SK-N-MC (cell line): ENCODE results near the genes H4C13, ZSCAN16 and ZSCAN9.

DNA sequence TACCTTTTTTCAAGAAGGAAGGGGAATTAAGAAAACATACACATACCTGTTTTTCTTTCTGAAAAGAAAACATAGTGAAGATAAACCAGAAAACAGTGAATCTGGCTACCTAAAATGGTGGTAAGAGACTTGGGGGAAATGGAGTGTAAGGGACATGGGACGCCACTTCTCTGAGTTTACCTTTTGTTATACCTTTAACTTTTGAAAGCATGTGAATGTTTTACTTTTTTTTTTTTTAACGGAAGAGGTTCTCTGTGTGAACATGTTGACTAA is 28.9 kb downstream of the H2BC13 start:
- RRBS = no CpG with 5 or more reads among the region's 2 CpGs

DNA sequence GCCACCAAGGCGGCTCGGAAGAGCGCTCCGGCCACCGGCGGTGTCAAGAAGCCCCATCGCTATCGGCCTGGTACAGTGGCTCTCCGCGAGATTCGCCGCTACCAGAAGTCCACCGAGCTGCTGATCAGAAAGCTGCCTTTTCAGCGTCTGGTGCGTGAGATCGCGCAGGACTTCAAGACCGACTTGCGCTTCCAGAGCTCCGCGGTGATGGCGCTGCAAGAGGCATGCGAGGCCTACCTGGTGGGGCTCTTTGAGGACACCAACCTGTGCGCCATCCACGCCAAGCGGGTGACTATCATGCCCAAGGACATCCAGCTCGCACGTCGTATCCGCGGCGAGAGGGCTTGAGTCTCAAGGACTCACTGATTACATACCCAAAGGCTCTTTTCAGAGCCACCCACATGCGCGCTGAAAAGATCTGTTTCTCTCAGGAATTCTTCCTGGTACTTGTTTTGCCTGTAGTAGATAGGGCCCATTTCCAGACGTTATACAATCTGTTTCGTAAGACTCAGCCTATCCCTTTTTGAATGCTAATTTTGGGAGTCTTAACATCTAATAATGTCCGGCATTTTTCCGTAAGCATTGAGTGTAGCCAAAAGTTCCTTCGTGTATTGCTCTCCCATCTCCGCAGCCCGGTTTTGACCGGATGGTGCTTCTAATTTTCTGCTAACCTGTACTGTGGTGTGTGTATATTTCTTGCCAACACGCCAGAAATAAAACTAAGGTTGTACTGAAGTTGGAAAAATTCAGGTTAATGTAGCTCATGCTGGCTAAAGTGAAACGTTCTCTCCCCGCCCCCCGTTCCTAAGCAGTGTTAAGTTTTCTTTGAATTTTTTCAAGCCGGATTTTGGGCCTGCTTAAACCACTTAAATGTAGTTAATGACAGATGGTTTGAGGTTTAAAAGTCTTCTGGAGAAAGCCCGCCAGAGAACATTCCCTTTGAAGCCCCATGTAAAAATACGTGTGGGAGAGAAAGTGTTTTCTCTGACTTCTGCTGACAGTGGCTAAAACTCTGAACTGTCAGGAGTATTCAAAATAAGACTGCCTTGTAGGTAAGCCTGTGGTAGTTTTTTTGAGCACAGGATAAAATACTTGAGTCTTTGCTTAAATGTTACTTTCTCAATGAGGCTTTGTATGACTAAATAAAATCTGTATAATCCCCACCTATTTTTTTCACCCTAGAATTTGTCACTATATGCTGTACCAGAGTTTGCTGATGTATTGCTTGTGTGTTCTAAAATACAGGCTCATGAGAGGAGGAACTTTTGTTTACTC is 723 bp downstream of the H3C10 start:
- RRBS = 10% methylated on average over 5 of the region's 49 CpGs

DNA sequence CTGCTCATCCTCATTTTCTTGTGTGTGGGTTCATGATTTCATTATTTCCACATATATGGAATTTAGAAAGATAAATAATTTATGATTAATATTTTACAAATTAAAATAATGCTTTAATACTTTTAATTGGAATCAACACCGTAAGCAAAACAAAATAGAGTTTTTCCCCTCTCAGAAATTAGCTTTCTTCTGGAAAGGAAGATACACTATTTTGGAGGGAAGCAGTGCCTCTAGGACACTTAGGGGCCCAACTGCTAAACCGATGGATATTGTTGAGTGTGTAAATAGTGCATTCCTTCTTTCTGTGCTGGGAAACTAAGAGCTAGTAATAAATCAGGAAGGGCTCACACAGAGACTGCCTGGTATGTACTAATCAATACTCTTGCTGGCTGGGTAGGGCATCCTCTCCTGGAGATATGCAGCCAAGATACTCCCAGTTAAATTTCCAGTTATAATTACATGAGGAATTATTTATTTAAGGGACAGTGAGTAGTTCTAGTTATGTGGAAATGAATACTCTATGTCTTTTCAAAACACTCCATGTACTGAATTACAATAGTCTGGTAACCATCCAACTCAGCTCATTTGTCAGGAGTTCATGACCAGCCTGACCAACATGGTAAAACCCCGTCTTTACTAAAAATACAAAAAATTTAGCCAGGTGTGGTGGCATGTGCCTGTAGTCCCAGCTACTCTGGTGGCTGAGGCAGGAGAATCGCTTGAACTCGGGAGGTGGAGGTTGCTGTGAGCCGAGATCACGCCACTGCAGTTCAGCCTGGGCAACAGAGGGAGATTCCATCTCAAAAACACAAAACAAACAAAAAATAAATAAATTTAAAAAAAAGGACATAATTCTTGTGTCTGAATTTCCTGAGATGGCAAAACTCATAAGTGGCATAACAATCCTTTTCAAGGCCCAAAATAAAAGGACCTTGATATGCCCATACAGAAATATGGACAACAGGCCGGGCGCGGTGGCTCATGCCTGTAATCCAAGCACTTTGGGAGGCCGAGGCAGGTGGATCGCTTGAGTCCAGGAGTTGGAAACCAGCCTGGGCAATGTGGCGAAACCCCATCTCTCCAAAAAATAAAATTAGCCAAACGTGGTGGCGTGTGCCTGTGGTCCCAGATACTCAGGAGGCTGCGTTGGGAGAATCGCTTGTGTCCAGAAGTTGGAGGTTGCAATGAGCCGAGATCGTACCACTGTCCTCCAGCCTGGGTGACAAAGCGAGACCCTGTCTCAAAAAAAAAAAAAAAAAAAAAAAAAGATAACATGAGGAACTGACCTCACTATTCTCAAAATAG is 2.2 kb downstream of the H2AC14 start:
- RRBS = no CpG with 5 or more reads among the region's 20 CpGs

DNA sequence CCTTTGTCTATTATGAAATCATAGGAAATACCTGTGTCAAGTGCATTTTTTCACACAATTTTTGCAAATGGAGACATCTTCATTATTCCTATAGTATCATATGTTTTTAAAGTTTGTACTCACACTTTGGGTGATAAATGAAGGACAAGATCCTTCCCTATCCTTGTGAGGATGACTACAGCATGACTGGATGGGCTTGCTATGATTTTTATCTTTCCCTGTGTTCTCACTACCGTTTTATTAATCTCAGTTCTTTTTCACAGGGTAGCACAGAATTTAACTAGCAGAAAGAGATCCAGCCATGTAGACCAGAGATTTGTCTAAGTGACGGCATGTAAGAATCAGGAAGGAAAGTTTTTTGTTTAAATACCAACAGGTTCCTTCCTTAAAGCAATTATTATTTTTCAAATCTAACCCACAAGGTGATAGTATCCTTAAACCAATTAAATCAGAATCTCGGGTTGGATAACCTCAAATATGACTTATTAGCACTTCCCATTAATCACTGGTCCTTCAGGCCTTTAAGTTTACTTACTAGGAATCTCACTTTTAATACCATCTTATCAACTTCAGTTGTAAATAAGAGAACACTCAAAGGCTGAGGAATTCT is 1.4 kb downstream of the H4C12 start:
- RRBS = no CpG with 5 or more reads among the region's 3 CpGs

DNA sequence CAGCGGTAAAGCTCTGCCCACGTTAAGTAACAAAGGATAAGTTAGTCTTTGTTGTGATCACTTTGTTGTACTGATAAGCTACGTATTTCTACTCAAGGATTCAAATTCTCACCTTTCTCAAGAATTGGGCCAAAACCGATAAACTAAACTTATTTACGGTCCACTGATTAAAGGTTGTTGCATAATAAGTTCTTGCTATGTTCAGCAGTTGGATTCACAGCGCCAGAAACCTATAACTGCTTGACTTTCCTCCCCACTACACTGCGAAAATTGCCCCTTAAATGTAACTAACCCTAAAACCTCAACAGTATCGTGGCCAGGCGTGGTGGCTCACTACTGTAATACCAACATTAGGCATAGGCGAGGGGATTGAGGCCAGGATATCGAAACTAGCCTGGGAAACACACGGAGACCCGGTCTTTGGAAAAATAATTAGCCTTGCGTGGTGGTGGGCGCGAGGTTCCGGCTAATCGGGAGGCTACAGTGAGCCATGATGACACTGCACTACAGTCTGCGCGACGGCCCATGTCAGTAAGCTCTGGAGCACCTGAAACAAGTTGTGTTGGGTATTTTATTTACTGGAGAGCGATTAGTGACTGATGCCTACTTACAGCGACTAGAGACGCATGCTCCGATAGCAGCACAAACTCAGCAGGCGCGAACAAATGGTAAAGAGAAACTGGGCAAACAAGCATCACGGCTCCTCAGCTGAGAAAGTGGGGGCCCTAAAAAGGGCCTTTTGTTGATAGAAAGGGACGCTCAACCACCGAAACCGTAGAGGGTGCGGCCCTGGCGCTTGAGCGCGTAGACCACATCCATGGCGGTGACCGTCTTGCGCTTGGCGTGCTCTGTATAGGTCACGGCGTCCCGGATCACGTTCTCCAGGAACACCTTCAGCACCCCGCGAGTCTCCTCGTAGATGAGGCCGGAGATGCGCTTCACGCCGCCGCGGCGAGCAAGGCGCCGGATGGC is 617 bp downstream of the H4C12 start:
- RRBS = 80% methylated on average over 1 of the region's 55 CpGs

DNA sequence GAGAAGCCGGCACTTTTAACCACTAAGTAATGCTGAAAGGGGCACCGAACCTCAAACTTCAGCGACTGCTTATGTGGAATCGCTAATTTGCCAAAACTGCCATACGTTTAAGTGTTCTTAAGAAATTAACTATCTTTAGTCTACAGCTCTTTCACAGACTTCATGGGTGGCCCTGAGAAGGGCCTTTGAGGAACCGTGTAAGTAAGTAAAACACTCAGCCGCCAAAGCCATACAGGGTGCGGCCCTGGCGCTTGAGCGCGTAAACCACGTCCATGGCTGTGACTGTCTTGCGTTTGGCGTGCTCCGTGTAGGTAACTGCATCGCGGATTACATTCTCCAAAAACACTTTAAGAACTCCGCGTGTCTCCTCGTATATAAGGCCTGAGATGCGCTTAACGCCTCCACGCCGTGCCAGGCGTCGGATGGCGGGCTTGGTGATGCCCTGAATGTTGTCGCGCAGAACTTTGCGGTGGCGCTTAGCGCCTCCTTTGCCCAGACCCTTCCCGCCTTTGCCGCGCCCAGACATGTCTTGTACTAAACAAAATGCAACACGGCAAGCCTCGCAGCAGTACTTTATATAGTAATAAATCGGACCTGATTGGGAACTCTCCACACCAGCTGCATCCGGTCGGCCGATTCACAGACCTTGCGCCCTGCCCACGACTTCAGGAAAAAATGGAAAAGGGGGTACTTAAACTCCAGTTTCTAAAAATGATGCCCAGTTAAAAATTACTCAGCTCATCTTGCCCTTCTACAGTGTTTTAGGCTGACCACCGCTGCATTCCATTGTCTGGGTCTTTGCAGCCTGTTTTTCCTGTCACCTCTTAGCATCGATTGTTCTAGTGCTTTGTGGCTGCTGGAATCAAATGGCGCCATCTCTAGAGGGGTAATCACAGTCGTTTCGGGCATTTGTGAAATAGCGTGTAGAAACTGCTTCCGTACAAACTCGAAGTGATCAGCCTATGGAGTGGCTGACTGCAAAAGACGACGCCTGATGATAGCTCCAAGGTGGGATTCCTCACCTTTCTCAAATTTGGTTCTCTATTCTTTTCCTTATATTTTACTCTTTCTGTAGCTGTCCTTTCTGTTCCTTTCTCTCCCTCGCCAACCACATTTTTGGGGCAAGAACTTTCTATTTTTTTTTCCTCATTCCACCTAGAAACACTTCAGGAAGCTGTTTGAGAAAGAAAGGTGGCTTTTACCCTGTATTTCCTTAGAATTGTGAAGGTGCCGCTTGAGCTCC is at the start of gene H4C13:
H4C13 (minus strand) TSS at position 550 of the 1,243 bp plus-strand sequence.
- RRBS = 91% methylated on average over 1 of the region's 55 CpGs

- RRBS = no CpG with 5 or more reads among the region's 4 CpGs
Observed at GRCh38 chr6:27888424-27889113, 2.1 kb downstream of the H3C12 start.

DNA sequence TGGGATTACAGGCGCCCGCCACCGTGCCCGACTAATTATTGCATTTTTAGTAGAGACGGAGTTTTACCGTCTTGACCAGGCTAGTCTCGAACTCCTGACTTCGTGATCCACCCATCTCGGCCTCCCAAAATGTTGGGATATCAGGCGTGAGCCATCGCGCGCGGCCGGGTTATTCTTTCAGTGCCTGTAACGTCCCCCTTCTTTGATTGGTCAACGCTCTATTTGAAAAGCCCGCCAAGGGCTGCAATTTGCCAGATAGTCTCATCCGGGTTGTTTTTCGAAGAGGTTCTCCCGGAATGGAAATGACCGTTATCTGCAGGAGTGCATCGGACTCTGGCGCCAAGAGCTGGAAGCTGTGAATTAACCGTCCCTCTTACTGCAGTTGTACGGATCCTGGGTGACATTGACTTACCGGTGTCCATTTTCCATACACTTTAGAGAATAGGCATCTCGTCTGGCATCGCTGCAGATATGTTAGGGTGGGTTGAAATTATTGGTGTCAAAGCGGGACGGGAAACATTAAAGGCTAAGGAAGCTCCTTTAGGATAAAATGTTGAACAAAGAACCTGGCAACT is 1.1 kb downstream of the H2BC17 start:
- RRBS = 6% methylated on average over 8 of the region's 31 CpGs

- RRBS = 11% methylated on average over 11 of the region's 35 CpGs
Observed at GRCh38 chr6:28124324-28125330, at the start of gene ZSCAN16. Gene ZSCAN16, plus strand, starts transcription at chr6:28124609.

- RRBS = 1% methylated on average over 20 of the region's 42 CpGs
Observed at GRCh38 chr6:28136521-28137245, 5.0 kb upstream of the ZKSCAN8 start.

DNA sequence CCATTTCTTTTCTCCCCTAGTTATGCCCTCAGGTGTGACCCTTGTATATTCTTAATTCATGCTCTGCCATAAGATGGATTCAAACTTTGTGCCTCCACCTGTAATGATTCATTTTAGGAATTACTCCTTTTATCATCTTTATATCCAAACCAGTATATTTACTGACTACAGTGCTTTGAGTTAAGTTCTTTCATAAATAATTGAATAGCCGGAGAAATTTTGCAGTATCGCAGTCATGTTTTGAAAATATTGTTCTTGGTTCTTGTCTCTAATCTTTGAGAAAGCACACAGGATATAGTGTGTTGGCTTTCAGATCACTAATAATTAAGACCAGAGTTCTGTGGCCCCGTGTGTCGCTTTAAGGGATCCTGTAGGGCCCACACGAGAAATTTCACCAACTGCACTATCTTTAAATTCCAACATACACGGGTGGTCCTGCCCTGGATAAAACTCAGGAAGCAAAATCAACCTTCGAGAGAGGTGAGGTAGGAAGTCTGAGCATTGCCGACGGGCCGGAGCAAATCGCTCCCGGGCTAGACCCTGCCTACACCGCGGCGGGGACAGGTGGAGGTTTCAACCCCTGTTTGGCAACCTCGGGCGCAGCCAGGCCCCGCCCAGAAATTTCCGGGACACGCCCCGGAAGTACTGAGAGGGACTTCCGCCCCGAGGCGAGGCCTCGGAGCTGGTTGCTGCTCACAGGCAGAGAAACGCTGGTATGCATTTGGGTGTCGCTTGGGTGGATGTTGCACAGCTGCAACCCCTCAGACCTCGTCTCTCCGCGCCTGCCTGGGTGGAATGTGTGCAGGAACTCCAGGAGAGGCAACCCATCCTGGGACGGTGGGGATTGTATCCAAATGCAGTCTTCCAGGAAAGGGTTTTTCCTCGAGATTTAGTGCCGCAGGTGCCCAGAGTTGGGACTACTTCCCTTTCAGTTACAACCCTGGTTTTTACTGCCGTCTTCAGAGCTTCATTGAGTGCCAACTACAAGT is 19.7 kb downstream of the ZKSCAN8 start:
- RRBS = 5% methylated on average over 8 of the region's 34 CpGs

DNA sequence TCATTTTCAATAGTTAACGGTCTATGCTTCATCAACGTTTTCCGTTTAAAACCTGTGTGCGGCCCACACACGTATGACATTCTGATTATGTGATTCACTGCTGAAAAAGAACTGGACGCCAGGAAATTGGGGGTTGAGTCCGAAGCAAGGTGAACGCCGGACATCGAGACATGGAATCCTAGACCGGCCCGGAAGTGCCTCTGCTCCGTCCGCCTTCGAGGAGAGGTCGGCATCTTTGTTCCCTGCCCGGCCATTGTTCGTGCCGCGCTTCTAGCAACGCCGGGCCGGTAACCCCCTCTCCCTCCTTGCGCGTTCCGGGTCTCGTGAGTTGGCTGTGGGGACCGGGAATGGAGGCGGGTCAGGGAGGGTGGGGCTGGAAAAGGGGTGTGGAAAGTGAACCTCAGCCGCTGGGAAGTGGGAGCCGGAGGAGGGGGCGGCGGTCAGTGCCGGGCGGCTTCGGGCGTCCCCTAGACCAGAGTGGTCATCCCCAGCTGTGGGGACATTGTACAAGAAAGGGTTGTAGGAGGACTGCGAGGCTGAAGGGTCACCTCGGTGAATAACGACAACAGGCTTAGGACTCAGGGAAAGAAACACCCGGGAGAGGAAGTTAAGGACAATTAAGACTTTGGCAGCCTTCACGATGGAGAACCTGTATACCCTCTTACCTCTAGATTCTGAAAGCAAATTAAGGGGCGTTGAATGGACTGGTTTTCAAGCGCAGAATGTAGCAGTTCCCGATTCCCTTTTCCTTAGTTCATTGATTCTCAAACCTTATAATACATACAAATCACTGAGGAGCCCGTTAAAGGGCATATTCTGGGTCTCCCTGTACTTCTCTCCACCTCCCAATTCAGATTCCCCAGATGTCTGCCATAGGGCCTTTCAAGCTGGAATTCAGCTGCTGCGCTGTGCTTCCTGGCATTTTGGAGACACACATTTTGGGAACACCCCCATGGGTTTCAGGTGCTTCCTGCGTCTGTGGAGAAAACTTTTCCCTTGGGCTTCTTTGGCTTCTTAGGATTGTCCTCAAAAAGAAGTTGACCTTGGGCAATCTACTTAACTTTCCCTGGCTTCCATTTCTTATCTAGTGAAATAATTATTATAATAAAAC is at the start of gene ZSCAN9:
ZSCAN9 (plus strand) TSS at position 232 of the 1,111 bp plus-strand sequence.
- RRBS = 2% methylated on average over 10 of the region's 48 CpGs

GRCh38 chr6:28553385-28553712 is 27.7 kb downstream of the GPX5 start:
- RRBS = no CpG with 5 or more reads among the region's 4 CpGs

- RRBS = no CpG with 5 or more reads among the region's 10 CpGs
Observed at GRCh38 chr6:28586169-28586891, 768 bp downstream of the SCAND3 start.

GRCh38 chr6:28674166-28674723 is 87.1 kb upstream of the SCAND3 start:
- RRBS = no CpG with 5 or more reads among the region's 29 CpGs

- RRBS = 18% methylated on average over 2 of the region's 34 CpGs
Observed at GRCh38 chr6:28757312-28758049, 166.3 kb downstream of the TRIM27 start.

- RRBS = no CpG with 5 or more reads among the region's 25 CpGs
Observed at GRCh38 chr6:28763896-28764606, 159.7 kb downstream of the TRIM27 start.

- RRBS = no CpG with 5 or more reads among the region's 7 CpGs
Observed at GRCh38 chr6:28790638-28790993, 133.2 kb downstream of the TRIM27 start.

DNA sequence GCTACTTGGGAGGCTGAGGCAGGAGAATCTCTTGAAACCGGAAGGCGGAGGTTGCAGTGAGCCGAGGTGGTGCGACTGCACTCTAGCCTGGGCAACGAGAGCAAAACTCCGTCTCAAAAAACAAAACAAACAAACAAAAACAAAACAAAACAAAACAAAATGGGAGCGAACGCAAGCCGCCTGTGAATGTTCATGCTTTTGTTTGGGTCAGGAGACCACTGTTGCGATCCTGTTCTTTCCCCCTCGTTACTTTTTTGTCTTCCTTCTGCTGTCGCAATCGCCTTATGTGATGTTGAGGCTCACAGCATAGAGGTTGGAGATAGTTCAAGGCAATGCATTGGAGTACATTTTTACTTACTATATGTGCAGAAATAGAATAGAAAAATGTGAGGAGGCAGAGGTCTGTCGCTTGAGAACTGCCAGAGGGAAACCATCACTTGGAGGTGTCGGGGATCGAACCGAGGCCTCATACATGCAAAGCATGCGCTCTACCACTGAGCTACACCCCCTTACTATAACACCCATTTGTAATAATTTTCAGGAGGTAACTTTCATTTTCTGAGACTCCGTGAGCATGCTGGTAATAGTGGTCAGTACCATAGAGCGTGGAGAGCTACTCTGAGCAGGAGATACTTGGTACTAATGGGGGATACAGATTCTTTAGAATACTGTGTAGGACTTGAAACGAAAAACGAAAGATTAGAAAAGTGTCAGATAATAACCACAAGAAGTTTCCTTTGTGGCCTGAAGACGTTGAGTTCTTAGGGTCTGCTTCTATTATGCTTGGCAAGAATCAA is 121.2 kb downstream of the TRIM27 start:
- RRBS = no CpG with 5 or more reads among the region's 23 CpGs

DNA sequence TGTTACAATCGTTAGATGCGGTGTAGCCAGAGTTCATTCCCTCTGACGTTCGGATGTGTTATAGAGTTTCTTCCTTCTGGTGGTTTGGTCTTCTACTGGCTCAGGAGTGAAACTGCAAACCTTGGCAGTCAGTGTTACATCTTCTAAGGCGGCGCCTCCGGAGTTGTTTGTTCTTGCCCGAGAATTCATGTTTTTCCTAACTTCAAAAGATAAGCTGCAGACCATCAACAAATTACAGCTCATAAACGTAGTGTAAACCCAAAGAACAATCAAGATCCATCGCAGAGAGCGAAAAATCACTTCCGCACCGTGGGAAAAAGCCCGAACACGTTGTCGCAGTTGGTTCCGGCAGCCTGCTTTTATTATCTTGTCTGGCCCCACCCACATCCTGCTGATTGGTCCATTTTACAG is 58.2 kb downstream of the TRIM27 start:
- RRBS = no CpG with 5 or more reads among the region's 17 CpGs